Bile duct (tissue), 1 donor: Measurements from ENCODE around the genes CLEC12A and OLR1.

DNA sequence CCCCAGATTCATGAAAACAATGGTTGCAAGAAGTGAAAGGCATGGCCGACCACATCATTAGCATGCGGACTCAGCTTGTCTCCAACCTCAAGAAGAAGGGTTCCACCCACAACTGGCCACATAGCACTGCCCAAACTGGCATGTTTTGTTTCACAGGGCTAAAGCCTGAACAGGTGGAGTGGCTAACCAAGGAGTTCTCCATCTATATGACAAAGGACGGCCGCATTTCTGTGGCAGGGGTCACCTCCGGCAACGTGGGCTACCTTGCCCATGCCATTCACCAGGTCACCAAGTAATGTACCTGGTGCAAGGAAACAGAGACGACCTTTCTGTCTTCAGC is 26.8 kb upstream of the CLEC2D start:
- PRO-cap = no peak

DNA sequence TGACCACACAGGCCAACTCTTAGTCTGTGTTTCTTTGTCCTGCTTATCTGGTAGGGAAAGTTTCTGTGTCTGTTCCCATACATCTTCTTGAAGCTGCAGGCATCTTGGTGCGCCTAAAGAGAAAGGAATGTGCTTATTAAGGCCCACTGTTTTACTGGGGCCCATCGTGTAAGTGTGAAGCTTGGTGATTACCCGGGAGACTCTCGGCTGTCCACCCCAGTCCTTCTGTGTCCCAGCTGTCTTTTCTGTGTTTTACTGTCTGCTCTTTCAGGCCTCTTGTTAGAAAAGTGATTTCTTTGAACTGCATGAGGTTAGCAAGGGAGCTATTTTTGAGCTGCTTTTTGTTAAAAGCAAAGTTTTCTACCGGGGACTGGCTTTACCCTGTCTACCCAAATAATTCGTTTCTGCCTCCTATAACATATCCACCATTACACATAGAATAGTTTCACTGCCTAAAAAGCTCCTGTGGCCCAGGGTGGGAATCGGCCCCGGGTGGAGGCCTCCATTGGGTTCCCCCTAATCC is 22.2 kb upstream of the CLEC2D start:
- PRO-cap = no peak

DNA sequence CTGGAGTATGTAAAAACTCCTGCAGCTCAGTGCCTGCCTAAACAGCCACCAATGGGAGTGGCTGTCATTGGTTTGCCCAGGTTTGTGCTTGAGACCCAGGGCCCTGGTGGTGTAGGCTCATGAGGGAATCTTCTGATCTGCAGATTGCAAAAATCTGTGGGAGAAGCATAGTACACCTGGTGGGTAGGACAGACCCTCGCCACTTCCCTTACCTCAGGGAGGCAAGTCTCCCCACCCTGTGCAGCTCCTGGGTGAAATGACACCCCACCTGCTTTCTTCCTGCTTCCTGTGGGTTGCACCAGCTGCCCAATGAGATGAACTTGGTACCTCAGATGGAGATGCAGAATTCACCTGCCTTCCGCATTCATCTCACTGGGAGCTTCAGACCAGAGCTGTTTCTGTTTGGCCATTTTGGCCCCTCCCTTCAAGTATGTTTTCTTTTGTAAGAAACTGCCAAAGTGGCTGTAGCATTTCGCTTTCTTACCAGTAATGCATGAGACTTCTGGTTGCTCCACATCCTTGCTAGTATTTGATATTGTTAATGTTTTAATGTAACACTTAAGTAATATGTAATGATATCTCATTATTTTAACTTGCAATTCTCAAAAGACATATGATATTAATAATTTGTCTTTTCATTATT is 4.7 kb downstream of the CLEC2D start:
- PRO-cap = no peak

DNA sequence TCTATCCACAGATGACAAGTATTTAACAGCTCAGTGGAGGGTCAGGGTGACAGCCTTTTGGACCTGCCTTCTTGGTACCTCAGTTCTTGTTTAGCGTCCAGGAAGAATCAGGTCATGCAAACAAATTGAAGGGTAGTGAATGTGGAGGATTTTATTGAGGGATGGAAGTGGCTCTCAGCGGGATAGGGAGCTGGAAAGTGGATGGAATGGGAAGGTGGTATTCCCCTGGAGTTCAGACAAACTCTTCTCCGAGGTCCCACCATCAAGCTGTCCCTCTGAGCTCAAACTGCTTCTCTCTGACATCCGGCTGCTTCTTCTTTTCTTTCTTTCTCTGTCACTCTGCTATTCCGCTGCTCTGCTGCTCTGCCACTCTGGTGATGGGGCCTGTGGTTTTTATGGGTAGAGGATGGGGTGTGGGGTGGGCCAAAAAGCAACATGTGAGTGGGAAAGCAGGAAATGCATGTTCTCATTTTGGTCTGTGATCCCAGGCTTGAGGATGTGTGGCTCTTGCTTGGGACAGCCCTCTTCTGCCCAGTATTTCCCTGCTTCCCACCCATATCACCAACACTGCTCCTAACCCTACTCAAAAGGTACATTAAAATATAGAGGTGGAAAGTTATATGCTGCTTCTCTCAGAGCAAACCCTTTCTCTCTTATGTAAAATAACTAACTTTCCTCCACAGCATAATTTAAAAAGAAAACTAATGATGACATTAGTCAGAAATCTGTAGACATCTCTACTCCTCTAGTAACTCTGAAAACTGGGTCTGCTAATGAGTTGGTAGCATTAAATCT is 32.7 kb downstream of the CLEC2D start:
- PRO-cap = bidirectional peak, plus-strand start at position 463 of the sequence, minus-strand start at position 368 of the sequence

GRCh38 chr12:9741743-9742371 is 18.8 kb downstream of the CD69 start:
- PRO-cap = no peak

DNA sequence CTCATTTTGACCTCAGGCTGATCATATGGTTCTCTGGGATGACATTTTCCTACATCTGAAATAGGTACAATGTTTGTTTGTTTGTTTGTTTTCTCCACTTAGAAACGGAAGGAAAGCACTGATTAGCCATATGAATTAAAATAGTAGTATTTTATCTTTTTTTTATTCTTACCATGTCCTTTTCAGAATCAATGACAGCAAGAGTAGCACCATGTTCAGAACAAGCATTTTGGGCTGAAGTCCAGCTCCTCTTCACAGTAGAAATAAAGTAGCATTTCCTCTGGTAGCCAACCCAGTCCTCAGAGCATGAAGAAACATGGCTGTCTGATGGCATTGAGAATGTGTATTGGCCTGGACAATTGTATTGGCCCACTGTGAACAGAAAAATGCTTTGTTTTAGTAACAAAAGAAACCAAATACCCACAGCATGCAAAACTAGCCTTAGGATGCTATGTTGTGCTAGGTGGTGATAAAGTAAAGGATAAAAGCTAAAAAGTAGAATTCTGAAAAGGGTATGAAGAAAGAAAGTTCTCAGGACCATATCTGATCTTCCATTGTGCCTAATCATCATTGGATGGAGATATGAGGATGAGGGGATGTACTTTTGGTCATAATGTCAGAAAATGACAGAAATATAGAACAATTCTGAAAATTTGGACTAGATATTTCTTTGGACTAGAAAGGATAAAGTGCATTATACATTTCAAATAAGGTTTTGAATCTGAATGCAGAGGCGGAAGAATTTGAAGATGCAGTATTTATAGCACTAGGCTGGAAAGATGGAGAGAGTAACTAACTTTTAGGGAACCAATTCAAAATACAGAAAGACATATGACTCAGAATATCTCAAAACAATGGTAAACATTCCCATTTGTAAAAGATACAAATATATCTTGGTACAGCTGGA is 5.6 kb downstream of the CD69 start:
- PRO-cap = no peak

- PRO-cap = no peak
Observed at GRCh38 chr12:9794345-9794885, 32.9 kb upstream of the KLRF1 start.

- PRO-cap = no peak
Observed at GRCh38 chr12:9971290-9971611, at the start of gene CLEC12A. CLEC12A (plus strand) TSS chr12:9971409.

DNA sequence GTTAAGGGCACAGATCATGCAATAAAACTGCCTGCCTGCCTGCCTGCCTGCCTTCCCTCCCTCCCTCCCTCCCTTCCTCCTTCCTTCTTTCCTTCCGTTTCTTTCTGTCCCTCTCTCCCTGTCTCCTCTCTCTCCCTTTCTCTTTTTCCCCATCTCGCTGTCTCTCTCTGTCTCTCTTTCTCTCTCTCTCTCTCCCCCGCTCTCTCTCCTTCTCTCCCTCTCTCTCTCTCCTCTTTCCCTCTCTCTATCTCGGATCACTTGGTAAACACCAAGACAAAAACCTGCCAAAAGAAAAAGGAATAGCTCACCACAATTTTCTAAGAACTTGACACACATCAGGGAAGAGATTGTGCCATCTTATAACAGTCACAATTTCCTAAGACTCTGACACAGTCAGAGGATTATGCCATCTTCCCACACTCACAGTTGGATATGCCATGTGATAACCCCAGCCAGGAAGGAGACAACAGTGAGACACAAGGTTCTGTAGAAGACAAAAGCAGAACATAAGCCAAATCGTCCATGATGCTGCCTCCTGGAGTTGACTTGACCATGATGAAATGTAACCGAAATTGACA is 2.9 kb upstream of the CLEC9A start:
- PRO-cap = no peak

DNA sequence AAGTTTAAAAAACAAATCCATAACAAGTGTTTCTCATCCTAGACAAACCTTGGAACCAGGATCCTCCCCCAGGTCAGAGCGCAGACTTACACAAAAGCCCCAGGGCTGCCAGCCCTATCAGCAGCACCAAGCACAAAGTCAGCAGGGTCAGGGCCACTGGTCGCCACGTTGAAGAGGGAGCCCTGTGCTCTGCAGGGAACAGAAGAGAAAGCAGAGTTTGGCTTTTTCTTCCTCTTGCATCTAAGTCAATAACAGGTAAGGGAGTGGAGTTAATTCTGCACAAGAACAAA is 9.8 kb downstream of the CLEC1A start:
- PRO-cap = no peak

DNA sequence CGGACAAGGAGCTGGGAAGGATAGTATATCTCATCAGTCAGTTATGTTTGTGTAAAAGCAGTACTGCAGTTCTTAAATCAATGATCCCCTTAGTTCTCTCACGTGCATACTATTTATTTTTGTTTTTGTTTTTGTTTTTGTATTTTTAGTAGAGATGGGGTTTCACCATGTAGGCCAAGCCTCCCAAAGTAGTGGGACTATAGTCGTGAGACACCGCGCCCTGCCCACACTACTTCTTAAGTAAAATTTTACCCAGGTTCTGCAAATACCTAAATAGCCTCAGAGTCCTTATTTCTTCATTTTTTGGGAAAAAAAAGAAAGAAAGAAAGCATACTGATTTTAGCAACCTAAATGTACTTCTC is 11.0 kb downstream of the OLR1 start:
- PRO-cap = unidirectional peak, minus-strand start at position 242 of the sequence

- PRO-cap = no peak
Observed at GRCh38 chr12:10166636-10167410, 5.1 kb downstream of the OLR1 start.

DNA sequence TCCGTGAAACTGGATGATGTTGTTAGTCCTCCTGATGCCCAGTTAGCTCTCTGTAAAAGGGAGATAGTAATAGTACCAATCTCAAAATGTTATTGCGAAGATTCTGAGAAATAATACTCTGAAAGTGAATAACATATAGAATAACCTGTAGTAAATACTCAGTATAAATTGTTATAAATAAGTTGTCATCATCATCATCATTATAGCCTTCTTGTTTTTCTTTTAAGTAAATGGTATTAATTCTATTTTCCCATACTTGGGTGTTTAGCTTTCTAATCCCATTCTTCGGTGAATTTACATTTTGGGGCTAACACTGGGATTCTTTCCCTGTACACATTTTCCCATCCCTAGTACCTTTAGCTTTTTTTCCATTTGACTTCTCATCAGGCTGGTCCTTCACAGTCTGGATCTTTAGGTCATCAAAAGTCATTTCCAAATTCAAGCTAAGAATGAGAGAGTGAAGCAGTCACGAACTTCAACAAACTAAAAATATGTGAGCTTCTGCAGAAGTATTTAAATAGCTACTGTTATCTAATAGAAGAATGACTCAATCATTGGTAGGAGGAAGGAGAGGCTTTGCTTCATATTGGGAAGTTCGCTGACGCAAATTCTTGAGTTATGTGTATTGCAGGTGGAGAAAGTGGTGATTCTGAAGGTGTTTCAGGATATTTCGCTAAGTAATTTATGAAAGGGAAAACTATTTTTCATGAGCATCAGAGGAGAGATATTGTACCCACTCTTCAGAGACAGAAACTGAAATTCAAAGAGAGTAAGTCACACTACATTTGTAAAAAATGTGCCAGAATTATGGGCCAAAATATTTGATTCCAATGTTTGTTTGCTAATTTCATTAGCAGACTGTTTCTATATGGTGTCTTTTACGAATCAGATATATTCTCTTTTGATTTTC is at the start of gene OLR1:
OLR1 (minus strand) TSS at position 485 of the 910 bp plus-strand sequence.
- PRO-cap = unidirectional peak, minus-strand start at position 485 of the sequence

DNA sequence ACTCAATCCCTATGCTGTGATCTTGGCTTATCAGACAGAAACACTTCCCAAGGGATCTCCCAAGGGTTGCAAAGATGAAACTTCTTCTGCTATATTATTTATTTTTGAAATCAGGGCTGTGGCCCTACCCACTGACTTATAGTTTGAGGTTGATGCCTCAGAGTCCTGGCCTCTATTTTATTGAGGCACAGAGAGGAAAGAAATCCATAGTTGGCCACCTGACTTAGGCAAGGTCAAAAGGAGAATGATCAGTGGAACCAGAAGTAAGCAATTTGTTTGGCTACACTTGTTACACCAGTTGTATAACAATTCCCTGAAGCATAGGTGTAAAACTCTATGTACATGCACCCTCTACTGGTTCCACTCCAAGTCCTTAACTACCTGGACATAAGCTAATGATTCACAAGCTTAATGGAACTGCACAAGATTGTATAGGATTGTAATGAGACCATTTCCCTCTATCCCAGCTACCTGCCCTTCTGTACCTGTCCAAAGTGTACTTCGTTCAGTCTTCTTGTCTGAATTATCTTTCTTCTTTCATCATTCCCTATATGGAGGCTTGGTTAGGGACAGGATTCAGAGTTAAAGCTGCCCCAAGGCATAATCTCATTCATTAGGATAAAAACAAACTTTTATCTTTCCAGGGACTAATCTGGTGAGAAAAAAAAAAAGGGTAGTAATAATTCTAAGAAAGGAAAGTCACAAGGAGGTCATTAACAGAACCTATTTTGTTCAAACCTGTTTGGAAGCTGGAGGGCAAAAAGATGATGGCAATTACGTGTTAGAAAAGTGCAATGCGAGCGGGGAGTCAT is 3.0 kb upstream of the TMEM52B start:
- PRO-cap = no peak

DNA sequence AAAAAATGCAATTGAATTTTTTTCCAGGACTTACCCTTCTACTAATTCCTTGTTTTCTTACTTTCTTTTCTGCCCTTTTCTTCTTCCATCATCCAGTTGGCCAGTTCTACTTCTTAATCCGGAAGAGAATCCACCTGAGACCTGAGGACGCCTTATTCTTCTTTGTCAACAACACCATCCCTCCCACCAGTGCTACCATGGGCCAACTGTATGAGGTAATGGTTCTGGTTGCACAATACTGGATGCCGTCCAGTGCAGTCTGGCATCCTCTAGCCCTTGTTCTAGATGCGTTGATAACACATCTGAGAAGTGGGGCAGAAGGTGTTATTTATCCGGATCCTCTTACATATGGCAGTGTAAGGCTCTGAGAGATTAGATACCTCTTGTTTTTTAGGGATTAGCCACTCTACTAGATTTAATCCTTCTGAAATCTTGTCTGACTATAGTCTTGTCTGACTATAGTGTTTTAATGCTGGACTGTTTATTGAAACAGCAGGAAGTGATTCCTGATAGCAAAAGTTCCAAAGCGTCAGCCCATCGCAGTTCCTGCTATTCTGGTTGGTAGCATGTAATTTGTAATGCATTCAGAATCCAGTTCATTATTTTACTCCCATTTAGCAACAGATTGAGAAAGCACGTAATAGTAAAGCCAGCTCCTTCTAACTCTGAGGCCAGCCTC is 7.8 kb downstream of the GABARAPL1 start:
- PRO-cap = no peak

DNA sequence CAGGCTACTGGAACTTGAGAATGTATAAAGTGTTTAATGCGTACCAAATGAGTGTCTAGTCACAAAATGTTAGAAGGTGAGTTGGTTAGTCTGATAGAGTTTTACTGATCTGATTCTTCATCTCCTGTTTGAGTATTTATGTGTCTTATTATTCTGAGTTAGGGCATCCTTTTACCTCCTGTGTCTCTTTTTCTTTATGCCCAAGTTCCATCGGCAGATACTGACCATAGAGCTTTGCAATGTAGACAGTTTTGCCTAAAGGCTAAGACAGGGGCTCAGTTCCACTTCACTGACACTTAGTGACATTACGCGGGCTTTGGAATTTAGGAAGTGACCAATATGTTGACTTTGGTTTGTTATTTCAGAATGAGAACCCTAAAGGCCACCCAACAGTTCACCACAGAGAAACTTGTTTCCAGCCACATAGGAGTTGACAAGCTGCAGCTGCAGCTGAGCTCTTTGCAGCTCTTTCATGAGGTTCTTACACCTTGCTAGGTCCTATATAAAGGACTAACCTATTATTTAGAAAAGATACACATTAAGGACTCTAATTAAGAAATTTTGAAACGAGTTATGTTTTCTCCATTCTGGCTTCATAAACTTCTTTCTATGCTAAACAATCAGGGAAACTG is 18.7 kb upstream of the KLRD1 start:
- PRO-cap = no peak

DNA sequence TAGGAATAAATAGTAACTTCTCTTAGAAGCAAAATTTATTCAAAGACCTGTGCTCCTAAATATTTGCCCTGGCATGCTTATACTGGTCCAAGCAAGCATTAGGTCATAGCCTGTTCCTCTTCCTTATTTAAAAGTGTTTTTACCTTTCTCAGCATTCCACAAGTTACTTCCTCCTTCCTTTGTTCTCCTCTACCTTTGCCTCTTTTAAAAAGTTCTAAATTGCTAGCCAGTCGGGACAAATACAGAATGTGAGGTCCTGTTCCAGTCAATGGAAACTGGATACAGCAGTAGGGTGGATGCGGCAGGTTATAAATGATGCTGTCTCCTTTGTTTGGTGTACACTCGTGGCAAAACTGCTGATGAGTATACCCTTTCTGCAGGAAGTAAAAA is 27.7 kb downstream of the KLRK1 start:
- PRO-cap = no peak

- PRO-cap = no peak
Observed at GRCh38 chr12:10388562-10389078, 1.2 kb downstream of the KLRK1 start.

DNA sequence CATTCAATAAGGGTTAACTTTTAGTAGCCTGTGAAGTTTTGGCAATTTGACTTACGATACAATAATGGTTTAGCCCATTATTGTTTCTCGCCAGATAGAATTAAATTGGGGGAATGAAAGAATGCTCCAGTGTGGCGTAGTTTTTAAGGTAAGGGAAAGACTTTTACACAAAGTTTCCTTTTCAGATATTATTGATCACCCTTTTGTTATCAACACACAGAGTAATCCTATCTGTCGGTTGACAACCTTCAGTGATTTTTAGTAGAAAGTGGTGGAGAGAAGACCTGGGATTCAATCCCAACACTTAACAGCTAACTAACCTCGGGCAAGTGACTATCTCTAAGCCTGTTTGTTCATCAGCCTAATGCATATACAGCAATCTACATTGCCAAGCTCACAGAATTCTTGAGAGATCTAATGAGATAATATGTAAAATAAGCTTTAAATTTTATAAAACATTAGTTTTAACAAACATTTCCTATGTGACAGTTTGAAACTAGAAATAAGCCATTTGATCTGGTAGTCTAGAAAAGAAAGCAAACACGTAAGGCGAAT is 845 bp upstream of the MAGOHB start:
- PRO-cap = no peak

- PRO-cap = bidirectional peak, plus-strand start at chr12:10722411, minus-strand start at chr12:10722397; bidirectional peak, plus-strand start at chr12:10722869, minus-strand start at chr12:10722818
Observed at GRCh38 chr12:10722265-10722972, 704 bp downstream of the YBX3 start.